Metastatic Liver Carcinoma in the Lung (tissue), 2 donors: ENCODE results near the genes ZNF212 and ZNF862.

GRCh38 chr7:148480848-148481153, 109.8 kb upstream of the C7orf33 start:
- PRO-cap, 2 experiments: peak in 1 of 2 experiments; most common plus-strand start chr7:148481089 (in 1); most common minus-strand start chr7:148480905 (in 1)

- PRO-cap, 2 experiments: no peak in any of the 2 experiments
These were observed 239 bp downstream of the EZH2 start for GRCh38 chr7:148883967-148884137.

DNA sequence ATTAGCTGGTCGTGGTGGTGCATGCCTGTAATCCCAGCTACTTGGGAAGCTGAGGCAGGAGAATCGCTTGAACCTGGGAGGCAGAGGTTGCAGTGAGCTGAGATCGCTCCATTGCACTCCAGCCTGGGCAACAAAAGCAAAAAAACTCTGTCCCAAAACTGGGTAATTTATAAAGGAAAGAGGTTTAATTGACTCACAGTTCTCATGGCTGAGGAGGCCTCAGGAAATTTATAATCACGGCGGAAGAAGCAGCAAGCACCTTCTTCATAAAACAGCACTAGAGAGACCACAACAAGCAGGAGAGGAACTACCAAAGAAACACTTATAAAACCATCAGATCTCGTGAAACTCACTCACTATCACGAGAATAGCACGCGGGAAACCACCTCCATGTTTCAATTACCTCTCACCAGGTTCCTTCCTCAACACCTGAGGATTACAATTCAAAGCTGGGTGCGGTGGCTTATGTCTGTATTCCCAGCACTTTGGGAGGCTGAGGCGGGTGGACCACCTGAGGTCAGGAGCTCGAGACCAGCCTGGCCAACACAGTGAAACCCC, 48.5 kb downstream of the PDIA4 start:
- PRO-cap, 2 experiments: no peak in any of the 2 experiments

GRCh38 chr7:149003490-149004408, 24.6 kb downstream of the PDIA4 start:
- PRO-cap, 2 experiments: no peak in any of the 2 experiments

DNA sequence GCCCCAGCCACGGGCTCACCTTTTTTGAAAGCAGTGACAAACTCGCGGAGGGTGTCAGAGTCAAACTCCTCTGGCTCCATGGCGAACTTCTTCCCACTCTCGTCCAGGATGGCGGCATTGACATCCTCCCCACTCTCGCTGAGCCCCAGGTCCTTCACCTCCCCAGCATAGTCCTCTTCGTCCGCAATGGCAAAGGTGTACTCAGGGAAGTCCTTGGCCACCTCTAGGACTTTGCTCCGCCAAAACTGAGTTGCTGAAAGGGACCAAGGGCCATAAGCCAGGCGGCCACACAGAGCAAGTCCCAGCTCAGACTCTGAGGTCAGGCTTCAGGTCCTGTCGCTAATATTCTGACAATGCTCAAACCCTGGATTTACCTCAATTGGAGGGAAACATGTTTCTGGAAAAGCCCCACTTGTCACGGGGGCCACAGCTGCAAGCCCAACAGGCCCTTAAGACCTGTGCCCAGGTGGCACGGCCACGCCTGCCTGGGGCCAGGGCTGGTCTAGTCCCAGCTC, 23.1 kb downstream of the PDIA4 start:
- PRO-cap, 2 experiments: no peak in any of the 2 experiments

GRCh38 chr7:149027416-149027843, 875 bp downstream of the PDIA4 start:
- PRO-cap, 2 experiments: peak in 1 of 2 experiments; most common plus-strand start chr7:149027485 (in 1)

DNA sequence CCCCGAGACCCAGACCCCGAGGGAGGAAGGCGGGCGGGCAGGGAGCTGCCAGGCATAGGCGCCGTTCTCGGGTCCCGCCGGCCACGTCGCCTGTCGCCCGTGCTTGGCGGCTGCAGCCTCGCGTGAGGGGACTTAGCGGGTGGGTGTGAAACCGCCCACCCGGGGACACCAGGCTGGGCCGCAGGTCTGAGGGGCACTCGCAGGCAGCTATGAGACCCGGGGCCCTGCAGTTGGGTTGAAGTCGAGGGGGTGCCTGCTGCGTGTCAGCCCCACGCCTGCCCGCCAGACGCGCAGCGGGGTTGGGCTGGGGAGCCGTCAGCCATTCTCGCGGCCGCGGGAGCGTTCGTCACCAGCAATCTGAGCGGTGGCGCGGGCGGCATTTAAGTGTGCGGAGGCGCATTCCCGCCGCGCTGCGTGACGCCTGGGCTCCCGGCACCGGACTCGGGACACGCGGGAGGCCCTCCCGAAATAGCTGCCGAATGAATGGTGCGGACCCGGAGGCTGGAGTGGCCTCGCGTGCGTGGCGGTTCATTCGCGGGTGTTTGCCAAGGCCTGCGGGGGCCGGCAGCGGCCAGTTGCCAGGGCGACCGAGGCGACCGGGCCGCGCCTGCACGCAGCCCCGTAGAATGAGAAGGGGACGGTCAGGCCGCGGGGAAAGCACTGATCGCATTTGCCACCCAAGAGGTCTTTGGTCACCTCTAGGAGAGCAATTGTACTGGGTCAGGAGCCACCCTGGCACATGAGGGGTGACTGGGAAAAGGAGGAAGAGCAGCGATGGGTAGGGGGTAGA, 740 bp downstream of the ZNF398 start:
- PRO-cap, 2 experiments: peak in 2 of 2 experiments; most common plus-strand start position 624 of the sequence (in 1); most common minus-strand start position 359 of the sequence (in 2)

- PRO-cap, 2 experiments: no peak in any of the 2 experiments
These were observed 15.4 kb downstream of the ZNF282 start for GRCh38 chr7:149210428-149211365.

- PRO-cap, 2 experiments: peak in 2 of 2 experiments; most common plus-strand start chr7:149239651 (in 1); most common minus-strand start chr7:149239476 (in 2)
These were observed at the start of gene ZNF212 for GRCh38 chr7:149239301-149239941. ZNF212 (plus strand) TSS chr7:149239651.

- PRO-cap, 2 experiments: no peak in any of the 2 experiments
These were observed 58.4 kb downstream of the ZNF783 start for GRCh38 chr7:149320412-149320783.

- PRO-cap, 2 experiments: no peak in any of the 2 experiments
These were observed 60.0 kb downstream of the ZNF783 start for GRCh38 chr7:149321853-149322565.

DNA sequence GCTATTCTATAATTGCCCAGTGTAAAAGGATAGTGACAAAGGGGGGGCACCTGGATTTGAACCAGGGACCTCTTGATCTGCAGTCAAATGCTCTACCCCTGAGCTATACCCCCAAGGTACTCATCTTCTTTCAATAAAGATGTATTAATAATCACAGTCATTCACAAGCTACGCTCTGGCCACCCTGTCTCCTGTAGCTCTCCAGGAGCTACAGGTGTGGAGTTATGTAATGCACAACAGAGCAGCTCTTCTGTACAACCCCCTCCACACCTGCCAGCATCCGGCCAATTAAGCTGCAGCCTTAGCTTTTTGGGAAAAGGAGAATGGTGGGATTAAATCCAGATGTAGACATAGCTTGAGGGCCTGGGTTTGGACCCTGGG, 83.4 kb downstream of the ZNF777 start:
- PRO-cap, 2 experiments: no peak in any of the 2 experiments

GRCh38 chr7:149436357-149437085, 24.3 kb downstream of the ZNF777 start:
- PRO-cap, 2 experiments: no peak in any of the 2 experiments

GRCh38 chr7:149611307-149612119, 103.2 kb upstream of the KRBA1 start:
- PRO-cap, 2 experiments: no peak in any of the 2 experiments

GRCh38 chr7:149771456-149772579, 1.6 kb downstream of the ZNF467 start:
- PRO-cap, 2 experiments: peak in 1 of 2 experiments; most common plus-strand start chr7:149771981 (in 1); most common minus-strand start chr7:149771784 (in 1)

- PRO-cap, 2 experiments: no peak in any of the 2 experiments
These were observed 869 bp downstream of the ZNF467 start for GRCh38 chr7:149772580-149772858.

DNA sequence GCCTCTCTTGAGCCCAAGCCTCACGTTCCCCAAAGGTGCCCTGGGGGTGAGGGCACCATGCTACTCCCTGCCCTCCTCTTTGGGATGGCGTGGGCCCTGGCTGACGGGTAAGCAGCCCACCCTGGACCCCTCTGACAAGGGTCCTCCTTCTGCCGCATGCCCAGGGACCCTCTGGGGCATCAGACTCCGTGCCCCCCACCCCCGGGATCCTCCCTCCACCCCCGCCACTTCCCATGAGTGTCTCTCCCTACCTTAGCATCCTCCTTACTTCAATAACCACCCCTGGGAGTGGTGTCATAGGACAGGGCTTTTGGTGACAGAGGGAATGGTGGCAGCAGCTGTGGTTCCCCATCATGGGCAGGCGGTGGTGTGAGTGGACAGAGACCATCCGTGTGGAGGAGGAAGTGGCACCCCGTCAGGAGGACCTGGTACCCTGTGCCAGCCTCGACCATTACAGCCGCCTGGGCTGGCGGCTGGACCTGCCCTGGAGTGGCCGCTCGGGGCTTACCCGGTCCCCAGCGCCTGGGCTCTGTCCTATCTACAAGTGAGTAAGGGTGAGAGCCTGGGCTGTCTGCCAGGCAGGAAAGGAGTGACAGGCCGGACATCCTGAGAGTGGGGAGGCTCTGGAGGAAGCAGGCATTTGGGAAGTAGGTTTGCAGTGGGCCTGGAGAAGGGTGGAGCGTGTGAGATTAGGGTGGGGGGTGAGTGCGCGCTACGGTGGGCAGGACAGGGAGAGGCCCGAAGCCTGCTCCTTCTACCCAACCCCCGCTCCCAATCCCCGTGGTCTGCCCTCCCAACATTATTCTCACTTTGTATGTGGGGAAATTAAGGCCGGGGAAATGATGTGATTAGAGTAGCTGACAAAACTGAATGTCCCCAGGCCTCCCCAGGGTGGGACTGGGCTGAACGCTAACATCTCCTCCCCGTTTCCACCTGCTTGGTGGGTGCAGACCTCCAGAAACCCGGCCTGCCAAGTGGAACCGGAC, 2.9 kb upstream of the ZNF467 start:
- PRO-cap, 2 experiments: no peak in any of the 2 experiments

DNA sequence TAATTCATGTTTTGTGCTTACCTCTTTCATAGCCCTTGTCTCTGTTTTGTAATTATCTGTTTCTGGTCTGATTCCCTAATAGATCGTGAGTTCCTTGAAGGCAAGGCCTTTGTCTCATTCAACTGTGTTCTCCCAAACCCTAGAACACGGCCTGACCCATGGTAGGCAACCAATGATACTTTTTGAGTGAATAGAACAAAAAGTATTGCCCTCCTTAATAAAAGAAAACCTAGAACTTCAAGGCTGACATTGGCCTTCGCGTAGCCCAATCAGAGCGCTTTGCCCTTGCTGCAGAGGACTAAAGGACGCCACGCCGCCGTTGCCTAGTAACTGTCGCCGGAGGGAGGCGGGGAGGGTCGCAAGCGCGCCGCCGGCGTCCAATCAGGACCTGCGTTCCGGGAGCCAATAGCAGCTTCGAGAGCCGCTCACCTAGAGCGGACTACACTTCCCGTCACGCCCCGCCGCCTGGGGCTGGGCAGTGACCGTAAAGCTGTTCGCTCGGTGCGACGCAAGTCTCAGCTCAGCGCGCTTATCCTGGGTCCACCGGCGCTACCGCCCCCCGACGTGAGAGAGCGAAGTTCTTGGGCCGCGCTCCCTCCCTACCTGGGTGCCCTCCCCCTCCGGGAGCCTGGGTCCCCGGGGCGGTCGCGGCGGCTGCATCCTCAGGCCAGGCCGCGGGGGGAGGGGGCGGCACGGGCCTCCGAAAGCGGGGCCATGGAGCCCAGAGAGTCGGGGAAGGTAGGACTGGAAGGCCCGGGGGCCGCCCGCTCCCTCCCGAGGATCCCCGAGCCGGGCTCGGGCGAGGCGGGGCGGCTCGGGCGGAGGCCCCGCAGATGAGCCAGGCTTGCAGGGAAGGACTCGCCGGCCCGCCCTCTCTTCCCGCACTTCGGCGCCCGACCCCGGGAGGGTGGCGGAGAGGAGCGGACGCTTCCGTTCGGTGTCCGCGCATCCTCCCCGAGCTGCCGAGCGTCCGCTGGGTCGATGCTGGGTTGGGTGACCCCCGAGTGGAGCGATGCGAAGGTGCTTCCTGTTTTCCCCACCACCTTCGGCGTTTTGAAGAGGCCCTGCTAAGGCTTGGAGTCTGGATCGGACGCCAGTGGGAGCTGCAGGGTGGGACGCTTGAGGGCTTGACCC, at the start of gene ZNF862:
Gene ZNF862 (plus strand): TSS at position 478 of the 1,134 bp plus-strand sequence.
- PRO-cap, 2 experiments: peak in 2 of 2 experiments; most common plus-strand start position 562 of the sequence (in 2); most common minus-strand start position 1,055 of the sequence (in 2)

- PRO-cap, 2 experiments: no peak in any of the 2 experiments
These were observed 821 bp downstream of the ZNF862 start for GRCh38 chr7:149839032-149839359.

DNA sequence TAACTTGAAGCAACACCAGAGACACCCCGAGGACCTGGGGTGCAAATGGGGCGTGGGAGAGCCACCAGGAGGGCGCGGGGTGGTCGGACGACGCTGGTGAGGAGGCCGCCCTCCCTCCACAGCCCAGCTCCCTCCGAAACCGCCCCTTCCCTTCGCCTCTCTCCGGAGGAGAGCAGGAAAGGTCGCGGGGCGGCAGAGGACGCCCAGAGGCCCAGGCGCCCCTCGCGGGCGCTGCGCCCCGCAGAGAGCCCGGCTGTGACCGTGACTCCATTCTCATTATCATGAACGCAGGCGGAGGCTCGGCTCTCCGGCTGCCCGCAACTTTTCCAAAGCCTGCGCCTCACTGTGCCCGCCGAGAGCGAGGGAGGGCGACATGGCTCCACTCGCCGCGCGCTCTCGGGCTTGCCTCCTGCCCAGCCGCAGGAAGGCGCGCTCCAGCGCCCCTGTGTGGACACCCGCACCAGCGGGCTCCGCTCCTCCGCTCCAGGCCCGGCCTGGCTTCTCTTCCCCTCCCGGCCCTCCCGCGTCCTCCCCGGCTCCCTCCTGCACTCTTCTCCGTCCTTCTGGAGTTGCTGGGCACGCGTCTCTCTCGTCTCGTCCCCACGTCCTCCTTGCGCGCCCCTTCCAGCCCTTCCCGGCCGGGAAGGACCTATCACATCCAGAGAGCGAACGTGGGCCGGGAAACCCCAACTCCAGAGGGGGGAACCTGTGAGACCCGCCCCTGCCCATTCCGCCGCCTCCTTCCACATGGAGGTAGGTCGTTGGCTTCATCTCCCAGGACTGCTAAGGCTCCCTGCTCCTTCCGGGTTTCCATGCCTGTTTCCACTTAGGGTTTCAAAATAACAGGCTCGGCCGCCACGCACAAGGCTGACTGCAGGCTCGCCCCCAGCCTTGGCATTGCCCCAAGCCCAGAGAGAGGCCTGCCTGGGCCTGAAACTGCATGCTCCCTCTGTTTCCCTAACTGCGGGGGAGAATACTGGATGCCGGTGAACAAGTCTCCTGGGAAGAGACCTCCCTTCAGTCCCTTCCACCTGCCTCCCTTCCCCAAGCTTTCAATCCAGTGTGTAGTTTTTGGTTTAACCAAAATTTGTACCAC, 175.3 kb downstream of the ATP6V0E2 start:
- PRO-cap, 2 experiments: peak in 1 of 2 experiments; most common minus-strand start position 565 of the sequence (in 1)